Heart (tissue), 3 donors: Measurements from ENCODE around the gene EIF3D.

DNA sequence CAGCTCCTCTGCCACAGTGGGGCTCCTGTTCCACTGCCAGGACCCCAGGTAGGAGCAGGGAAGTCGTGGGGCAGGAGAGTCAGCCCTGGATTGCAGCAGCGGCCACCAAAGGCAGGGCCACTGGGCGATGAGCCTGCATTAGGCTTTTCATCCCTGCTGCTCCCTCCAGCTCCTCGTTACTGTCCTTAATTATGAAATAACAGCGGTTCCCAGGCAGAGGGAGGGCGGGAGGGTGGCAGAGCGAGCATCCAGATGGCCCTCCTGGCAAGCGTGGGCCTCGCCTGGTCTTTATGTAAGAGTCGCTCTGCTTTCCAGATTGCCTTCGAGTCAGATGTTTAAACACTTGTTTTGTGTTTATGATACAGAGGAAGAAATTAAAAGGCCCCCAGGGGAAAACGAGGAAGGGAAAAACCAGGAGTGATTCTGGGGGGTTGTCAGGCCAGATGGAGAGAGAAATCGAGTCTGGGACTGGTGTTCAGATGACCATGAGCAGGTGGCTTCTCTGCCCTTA lies 15.3 kb upstream of the RASD2 start:
- RAMPAGE, long total RNA, 2 experiments, result no peak in any of the 2 experiments

DNA sequence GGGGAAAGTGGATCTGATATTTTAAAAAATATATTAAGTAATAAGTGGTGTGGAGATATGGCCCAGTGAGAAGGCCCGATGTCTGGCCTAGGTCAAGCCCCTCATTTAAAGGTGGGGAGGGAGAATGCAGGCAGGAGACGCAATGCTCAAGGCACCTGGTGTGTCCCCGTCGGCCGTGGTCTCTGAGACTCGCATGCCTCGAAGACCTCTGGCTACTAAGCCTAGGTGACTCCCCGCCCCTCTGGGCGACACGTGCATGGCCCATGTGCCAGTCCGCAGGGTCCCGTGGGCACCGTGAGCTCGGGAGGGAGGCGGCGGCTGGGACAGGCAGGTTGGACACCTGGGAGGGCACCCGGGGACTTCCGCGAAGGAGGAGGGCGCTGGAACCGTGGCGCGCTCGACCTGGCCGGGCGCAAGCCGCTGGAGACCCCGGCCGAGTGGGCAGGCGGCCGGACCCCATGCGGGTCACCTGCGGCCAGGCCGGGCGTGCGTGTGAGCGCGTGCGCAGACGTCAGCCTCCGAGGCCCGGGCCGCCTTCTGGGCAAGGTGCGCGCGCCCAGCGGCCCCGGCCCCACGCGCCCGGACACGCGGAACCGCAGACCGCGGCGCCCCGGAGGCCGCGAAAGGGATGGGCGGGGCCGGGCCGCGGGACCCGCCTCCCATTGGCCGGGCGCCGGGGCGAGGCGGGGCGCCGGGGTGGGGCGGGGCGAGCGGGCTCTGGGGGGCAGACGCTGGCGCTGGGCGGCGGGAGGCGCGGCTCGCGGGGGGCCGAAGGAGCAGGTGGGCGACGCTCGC lies 666 bp upstream of the RASD2 start:
- RAMPAGE, long total RNA, 2 experiments, result no peak in any of the 2 experiments

DNA sequence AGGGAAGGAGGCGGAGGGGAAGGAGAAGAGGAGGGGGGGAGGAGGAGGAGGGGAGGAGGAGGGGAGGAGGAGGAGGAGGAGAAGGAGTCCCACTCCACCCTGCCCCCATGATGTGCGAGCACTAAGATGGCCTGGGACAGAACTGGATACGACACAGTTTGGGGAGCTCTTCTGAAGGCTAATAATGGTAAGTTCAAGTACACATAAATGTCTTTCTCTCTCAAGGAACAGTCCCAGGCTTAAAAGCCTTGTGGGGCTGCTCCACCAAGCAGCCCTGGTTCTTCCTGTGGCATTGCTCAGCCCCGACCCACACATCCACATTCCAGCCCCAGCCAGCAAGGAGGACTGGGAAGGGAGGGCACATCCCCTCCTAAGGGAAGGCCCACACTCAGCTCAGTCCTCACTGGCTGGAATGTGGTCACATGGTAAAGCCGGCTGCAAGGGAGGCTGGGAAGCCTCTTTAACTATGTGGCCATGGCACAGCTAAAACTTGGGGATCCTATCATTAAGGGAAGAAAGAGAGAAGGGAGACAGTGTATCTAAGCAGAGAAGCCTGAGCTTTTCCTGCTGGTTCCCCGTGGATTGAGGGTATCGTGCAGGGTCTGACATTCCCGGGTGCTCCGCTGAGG lies 13.3 kb upstream of the MB start:
- RAMPAGE, long total RNA, 2 experiments, result no peak in any of the 2 experiments

DNA sequence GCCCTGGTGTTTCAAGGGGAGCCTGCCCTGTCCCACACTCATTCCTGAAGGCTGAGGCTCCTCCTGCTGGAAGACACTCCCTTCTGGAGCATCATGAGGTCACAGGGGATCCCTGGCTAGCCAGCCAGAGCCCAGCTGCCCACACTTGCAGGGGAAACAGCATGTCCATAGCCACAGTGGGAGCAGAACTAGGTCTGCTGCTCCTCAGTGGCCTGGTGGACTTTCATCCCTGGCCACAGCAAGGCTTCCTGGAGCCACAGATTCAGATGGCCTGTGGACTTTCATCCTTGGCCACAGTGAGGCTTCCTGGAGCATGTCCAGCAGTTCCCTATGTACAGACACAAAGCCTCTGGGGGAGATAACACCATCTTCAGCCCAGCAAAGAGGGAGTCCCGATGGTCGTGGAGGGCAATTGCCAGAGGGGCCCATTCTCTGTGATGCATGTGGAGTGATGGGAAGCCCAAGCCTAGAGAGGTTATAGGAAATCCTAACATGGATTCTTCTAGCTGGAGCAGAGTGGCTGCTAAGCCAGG lies 5.9 kb upstream of the APOL6 start:
- RAMPAGE, long total RNA, 2 experiments, result no peak in any of the 2 experiments

- RAMPAGE, long total RNA, 2 experiments, result no peak in any of the 2 experiments
Measured at GRCh38 chr22:35649293-35649504, 953 bp downstream of the APOL6 start.

DNA sequence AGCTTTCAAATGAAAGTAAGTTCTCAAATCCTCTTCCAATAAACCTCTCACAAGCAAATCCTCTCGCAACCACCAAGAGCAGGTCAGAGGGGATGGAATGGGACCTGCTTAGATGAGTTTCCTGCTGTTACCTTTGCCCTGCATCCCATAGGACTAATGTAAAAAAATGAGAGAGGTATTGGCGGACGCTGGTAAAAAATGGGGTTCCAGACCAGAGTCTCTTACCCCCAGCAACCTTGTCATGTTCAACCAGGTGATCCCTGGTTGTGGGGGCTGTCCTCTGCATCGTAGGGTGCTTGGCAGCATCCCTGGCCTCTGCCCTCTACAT lies 1.3 kb downstream of the APOL6 start:
- RAMPAGE, long total RNA, 2 experiments, result no peak in any of the 2 experiments

DNA sequence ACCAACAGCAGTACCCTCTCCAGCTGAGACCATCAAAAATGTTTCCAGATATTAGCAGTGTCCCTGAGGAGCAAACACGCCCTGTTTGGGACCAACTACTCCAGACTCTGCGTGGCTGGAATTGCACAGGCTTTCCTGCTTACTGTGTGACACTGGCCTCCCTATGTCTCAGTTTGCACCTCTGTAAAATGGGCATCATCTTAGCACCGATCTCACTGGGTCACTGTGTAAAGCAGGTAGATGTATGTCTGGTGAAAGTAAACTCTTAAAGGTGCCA lies 1.6 kb downstream of the APOL6 start:
- RAMPAGE, long total RNA, 2 experiments, result no peak in any of the 2 experiments

DNA sequence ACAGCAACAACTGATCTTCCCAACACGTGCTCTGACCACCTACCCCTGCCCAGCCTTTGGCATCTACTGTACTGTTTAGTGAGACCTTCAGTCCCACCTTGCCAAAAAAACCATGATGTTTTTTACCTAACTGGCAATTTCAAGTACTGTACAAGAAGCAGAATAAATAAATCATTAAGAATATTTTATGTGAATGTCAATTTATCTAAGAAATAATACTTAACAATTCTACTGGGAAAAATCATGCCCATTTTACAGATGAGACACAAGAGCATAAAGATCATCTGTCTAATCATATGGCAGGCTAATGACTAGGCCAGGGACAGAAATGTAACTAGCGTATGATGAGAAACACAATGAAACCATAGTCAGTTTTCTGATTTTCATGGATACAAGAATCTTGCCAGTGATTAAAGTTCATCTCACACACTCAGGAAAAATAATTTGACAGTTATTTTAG lies 143.4 kb downstream of the RBFOX2 start:
- RAMPAGE, long total RNA, 2 experiments, result no peak in any of the 2 experiments

DNA sequence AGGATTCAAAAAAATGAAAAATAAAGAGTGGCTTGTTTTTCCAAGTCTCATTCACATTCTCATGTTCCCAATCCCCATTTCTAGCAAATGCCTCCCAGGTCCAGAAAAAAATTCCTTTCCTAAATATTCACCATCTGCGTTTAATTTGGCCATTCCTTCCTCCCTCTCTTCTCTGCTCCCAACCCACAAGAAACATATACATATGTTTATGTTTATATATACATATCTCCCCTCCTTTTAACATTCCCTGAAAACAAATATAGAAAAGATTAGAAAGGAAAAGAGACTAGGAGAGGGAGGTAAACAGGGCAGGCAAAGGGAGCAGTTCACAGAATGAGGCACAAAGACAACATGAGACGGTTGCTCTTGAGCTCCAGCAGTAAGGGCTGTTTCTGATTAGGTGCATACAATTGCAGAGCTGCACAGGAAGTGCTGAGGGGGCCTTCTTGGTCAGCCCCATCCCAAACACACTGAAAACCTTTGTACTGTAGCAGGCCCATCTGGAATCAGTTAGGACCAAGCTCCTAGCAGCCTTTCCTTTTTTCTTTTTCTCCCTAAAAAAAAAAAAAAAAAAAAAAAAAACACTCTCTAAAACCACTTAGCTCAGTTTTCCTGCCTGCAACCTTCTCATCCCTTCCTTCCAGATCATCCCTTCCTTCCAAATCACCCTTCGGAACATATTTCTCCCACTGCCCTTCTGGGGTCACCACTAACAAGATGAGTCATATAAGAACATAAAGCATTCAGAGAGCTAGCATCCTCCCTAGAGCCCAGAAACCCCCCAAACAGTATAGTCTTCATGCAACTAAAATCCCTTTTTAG lies 57.1 kb downstream of the RBFOX2 start:
- RAMPAGE, long total RNA, 2 experiments, result no peak in any of the 2 experiments

DNA sequence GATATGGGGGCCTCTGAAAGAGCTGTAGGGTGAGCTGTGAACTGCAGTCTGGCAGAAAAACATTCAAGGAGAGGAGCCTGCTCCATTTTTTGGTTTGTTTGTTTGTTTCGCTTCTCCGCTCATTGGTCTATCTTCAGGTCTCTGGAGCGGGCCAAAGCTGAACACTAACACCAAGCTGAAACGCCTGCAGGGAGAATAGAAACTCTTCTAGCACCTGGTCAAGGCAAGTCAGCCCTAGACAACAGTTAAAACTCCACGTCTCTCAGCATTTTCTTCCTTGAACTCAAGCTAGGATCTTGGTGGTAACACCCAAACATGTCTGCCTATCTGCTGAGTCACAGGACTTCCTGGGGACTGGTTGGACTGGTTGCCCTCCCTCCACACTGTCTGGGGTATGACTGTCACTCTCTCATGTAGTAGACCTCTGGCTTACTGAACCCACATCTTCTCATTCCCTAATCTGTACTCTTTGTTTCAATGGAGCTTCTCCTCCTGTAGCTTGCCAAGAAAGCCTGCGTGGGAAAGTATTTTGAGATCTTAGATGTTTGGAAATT lies 23.9 kb upstream of the RBFOX2 start:
- RAMPAGE, long total RNA, 2 experiments, result no peak in any of the 2 experiments

GRCh38 chr22:36155034-36155642 lies 5.4 kb downstream of the APOL3 start:
- RAMPAGE, long total RNA, 2 experiments, result no peak in any of the 2 experiments

DNA sequence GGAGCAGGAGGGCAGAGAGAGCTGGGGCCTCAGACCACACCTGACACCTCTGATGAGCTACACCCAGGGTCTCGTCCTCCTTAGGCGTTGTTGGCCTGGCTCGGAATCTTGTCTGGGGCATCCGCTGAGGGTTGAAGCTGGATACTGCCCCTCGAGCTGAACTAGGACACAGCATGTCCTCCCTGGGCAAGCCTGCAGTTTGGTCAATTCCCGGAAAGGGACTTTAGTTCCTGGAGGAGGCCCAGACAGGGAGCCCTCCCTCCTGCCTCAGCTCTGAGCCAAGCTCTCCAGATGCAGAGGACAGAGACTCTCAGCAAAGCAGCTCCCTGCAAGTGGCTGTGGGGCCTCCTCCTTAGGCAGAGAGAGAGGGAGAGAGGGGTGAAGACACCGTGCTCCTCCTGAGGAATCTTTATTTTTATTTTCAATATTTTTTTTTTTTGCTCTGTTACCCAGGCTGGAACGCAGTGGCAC lies 4.8 kb downstream of the APOL3 start:
- RAMPAGE, long total RNA, 2 experiments, result no peak in any of the 2 experiments

DNA sequence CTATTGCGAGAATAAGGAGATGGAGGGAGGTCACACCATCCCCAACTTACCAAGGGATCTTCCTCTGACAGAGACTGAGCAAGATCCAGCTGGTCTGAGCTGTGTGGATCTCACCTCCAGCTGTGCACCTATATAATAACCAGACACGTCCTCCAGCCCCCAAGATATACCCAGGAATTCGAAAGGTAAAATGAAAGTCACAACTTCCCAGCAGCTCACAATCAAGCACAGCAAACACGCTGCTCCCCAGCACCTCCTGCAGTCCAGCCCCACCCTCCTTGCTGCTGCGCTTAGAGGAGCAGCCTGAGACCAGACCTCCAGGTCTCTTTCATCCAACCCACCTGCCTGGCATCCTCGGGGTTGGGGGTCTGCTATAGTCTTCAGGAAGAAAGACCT lies 3.0 kb upstream of the APOL4 start:
- RAMPAGE, long total RNA, 2 experiments, result no peak in any of the 2 experiments

DNA sequence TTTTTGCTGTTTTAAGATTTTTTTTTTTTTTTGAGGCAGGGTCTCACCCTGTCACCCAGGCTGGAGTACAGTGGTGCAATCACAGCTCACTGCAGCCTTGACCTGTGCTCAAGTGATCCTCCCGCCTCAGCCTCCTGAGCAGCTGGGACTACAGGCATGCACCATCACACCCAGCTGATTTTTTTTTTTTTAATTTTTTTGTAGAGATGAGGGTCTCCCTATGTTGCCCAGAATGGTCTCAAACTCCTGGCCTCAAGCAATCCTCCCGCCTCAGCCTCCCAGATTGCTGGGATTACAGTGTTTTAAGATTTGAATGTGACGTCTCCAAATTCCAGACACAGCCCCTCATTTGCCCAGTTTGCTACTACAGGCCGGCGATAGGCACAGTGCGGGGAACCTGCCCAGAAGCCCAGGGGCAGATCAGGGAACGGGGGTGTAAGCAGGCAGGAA lies 55.3 kb downstream of the APOL1 start:
- RAMPAGE, long total RNA, 2 experiments, result no peak in any of the 2 experiments

DNA sequence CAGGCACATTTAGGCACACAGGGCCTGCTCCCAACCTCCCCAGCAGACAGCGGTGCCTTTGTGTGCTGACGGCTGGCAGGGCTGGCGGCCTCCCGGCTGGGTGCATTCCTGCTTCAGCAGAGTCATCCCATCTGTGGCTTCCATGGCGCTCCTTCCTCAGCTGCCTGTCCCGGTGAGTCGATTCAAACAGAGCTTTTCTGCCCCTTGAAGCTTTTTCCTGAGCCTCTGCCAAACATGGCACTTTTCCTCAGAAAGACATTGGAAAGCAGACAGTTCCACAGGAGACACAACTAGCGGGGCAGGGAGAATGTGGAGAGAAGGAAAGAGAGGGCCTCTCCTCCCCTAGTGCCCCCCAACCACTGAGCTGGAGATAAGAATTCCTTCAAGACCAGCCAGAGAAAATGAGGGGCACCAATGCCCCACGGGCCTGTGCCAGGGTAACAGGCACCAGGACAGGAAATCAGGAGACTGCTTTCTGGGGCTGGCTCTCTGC lies 52.4 kb downstream of the MYH9 start:
- RAMPAGE, long total RNA, 2 experiments, result no peak in any of the 2 experiments

DNA sequence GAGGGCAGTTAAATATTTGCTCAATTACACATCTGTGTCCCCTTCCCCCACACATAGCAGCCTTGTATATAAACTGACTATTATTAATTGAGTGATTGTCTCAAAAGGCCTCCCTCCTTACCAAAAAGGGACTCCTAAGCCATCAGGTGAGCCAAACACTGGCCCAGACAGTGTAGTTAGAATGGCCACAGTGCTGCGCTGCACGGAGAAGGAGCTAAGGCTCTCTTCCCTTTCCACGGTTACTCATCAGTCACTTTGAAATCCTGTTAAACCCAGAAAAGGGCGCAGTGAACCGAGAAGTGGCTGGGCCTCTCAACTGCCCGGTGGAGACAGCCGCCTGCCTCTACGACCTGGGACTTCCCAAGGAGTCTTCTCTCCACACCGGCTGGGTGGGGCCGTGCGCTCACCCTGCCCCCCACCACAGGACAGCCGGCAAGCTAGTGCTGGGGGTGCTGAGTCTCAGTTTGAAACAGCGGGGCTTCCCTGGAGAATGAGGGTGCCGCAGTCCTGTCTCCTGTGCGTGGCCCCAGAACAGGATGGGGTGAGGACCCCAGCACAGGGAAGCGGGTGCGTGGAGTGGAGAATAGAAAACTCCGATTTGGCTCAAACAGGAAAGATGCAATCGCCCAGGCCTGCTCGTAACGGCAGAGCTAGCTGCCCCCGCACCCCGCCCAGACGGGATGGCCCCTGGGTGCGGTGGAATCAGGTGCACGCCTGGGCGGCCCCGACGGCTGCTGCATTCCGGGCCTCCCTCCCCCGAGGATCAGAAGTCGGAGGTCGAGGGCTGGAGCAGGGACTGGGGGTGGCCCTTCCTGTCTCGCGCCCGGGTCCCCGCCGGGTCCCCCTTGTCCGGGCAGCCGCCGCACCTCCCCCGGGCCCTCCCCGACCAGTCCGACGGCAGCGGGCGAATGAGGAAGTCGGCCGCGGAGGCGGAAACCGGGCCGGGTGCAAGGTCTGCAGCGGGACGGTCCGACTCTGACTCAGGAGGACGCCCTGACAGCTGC lies 1.2 kb downstream of the MYH9 start:
- RAMPAGE, long total RNA, 2 experiments, result no peak in any of the 2 experiments

DNA sequence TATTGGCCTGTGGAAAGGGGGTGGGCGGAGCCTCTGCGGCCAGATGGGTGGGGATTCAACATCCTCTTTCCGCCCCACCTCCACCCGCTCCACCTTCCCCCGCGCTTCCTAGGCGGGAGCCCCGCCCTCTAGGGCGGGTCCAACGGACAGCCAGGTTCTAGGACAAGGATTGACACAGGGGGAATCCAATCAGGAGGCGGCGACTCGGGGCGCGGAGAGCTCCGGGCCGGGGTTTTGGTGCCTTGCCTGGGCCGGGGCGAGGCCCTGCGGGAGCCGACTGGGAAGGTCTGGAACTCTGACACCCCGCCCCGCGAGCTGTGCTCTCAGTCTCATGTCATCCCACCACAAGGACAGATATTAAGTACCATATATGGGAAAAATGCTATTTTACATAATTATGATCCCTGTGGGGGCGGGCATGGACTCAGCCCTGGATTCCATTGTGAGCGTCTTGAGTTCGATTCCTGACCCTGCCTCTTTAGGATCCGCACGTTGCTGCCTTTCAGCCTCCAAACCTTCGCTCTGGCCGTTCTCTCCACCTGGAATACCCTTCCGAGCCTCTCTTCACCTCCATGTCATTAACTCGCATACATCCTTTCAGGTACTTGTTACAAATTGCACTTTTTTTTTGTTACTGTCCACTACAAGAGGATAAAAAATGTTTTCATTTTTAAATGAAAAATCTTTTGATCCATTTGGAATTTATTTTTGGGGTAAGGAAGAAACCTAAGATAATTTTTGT lies 539 bp upstream of the MYH9 start:
- RAMPAGE, long total RNA, 2 experiments, result start-site peak on the plus strand in 1 of 2 experiments, centred at position 253 of the sequence, 43 reads per replicate

- RAMPAGE, long total RNA, 2 experiments, result no peak in any of the 2 experiments
Measured at GRCh38 chr22:36481848-36482340, 454 bp upstream of the TXN2 start.

- RAMPAGE, long total RNA, 2 experiments, result no peak in any of the 2 experiments
Measured at GRCh38 chr22:36487997-36488256, 6.5 kb upstream of the TXN2 start.

DNA sequence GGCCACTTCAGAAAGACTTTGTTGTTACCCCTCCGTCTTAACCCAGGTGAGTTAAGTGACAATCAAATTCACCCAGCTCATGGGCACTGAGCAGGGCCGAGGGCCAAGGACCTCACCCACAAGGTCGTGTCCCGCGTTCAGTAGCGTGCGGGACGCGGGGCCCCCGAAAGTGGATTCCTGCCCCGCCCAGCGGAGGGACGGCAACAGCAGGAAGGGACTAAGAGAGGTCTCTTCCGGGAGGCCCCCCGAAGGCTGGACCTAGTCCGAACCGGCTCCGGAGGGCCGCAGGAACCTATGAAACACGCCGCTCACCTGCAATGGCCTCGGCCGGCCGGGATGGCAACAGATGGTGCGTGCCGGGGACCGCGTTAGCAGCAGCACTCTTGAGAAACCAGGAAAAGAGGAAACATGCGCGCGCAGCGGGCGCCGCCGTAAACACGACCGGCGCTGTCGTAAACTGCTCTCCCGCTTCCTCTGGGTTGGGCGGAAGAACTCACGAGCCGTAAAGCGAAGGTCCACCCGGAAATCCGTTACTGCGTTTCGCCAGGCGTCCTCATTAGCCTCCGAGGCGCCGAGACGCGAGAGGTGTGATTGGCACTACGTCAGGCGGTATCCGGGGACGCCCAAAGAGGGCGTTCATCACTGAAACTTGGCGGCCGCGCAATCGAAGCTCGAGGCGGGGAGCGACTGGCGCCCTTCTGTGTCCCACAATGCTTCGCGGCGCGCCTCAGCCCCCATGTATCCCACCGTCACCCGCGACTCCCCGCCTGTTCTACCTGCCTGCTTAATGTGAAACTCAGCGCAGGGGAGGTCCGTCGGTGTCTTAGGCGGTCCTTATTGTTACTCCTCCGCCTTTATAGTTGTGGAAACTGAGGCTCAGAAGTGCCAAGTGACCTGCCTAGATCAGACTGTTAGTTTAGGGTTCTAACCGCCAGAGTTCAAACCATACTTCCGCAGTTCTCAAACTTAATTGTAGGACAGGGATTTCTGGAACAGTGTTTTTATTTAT lies at the start of gene EIF3D:
Gene EIF3D (minus strand): TSS at position 403 of the 1,009 bp plus-strand sequence.
- RAMPAGE, long total RNA, 2 experiments, result start-site peak on the minus strand in 2 of 2 experiments, centred at positions 381 to 383 of the sequence, 686 to 842 reads per replicate